Endothelial cell (in vitro differentiated cells): Measurements from ENCODE around the gene SPHK1.

DNA sequence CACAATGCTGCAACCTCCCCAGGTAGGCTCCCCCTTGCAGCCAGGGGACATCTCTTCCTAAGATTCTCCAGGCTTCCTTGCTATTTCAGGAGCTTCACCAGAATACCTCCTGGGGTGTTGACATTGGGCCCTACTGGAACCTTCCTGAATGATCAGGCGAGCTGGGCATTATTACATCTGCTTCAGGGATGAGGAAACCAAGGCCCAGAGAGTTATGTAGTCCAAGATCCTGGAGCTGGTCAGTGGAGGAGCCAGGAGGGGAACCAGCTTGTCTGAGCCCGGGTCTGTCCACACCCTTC is 9.8 kb downstream of the EVPL start:
- PRO-cap: no peak

- PRO-cap: no peak
These were observed 17.8 kb upstream of the EVPL start for GRCh38 chr17:76044953-76045354.

DNA sequence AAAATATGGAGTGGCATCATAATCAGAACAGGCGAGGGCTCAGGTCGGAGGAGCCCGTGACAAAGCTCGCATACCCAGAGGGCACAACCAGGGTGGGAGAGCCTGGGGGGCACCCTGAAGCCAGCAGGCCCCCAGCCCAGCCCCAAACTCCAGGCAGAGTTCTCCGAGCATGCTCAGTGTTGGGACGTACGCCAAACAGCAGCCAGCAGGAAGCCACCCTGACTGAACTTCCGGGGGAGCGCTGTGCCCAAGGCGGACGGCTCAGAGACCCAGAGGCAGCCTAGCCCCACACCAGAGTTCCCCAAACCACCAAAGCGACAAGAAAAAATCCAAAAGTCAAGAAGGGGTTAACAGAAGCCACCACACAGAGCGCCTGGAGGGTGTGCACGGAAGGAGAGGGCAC is 12.1 kb downstream of the EXOC7 start:
- PRO-cap: no peak

- PRO-cap: no peak
These were observed 2.8 kb downstream of the FOXJ1 start for GRCh38 chr17:76137777-76139071.

- PRO-cap: no peak
These were observed 41.1 kb upstream of the FOXJ1 start for GRCh38 chr17:76182021-76182601.

- PRO-cap: no peak
These were observed 7.7 kb upstream of the RNF157 start for GRCh38 chr17:76247893-76248446.

- PRO-cap: no peak
These were observed 2.2 kb upstream of the UBALD2 start for GRCh38 chr17:76262744-76263623.

DNA sequence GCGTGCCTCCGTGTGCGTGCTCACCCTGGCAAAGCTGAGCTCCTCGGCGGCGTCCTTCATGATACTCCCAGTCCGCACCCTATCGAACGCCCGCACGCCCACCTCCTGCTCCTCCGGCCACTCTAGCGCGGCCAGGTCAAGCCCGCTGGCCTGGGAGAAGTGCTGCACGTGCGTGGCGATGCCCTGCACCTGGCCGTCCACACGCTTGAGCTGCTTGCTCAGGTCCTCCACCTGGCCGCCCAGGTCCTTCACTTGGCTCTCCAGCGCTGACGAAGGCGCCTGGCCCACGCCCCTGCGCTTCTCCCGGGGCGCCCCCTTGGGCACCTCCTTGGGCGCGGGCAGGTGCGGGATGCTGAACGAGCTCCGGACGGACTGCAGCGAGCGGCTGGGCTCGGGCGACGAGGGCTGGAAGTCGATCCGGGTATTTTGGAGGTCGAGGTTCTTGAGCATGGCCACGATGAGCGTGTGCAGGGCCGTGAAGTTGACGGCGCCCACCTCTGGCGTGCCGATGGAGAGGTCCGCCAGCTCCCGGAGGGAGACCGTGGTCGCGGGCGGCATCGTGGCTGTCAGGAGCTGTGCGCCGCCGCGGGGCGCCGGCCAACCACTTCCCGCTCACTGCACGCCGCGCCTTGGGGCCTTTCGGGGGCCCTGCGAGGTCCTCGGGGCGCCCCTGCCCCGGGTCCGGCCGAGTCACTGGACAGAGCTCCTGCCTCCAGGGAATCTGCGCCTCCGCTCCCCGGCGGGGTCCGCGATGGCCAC is 456 bp downstream of the QRICH2 start:
- PRO-cap: no peak

DNA sequence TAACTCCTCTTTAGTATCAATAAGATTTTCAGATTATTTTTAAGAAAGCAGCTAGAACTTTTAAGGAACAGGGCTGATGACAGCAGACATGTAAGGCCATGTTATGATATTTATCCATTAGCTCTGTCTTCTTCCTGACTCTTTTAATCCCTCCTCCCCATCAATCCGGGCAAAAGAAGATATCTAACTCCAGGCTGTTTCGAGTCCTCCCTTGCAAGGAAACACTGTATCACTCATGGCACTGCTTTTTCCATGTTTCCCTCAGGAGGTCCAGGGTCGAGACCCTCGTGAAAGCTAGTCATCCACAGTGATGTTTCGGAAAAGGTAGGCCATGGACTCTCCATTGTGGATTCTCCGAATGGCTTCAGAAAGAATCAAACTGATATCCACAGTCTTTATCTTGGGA is 3.2 kb upstream of the QRICH2 start:
- PRO-cap: no peak

- PRO-cap: no peak
These were observed 8.1 kb upstream of the PRPSAP1 start for GRCh38 chr17:76361795-76362283.

DNA sequence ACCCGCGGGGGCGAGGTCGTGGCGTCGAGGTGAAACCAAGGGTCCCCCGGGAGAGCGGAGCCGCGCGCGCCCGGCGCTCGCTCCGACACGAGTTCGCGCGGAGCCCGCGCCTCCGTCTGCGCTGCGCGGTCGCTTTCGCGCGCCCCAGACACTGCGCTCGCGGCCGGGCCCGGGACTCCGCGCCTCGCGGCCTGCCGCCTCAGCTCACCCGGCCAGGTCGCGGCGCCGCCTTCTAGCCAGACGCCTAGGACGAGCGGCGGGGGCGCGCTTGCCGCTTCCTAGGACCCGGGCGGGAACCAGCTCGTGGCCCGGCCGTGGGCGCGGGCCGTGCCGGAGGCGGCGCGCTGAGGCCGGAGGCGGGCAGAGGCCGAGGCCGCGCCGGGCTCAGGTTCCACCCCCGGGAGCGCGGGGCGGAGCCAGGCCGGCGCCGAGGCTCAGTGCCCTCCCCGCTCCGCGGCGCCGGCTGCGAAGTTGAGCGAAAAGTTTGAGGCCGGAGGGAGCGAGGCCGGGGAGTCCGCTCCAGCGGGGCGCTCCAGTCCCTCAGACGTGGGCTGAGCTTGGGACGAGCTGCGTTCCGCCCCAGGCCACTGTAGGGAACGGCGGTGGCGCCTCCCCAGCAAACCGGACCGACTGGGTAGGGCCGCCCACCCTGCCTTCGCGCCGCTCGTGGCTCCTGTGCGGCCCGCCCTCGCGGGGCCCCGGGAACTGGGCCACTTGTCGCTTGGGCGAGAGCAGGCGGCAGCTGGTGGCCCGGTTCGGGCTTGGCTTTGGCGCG is at the start of gene SPHK1:
Gene SPHK1 (plus strand): TSS at position 437 of the 775 bp plus-strand sequence.
- PRO-cap: bidirectional peak, plus-strand start at position 471 of the sequence, minus-strand start at position 329 of the sequence

DNA sequence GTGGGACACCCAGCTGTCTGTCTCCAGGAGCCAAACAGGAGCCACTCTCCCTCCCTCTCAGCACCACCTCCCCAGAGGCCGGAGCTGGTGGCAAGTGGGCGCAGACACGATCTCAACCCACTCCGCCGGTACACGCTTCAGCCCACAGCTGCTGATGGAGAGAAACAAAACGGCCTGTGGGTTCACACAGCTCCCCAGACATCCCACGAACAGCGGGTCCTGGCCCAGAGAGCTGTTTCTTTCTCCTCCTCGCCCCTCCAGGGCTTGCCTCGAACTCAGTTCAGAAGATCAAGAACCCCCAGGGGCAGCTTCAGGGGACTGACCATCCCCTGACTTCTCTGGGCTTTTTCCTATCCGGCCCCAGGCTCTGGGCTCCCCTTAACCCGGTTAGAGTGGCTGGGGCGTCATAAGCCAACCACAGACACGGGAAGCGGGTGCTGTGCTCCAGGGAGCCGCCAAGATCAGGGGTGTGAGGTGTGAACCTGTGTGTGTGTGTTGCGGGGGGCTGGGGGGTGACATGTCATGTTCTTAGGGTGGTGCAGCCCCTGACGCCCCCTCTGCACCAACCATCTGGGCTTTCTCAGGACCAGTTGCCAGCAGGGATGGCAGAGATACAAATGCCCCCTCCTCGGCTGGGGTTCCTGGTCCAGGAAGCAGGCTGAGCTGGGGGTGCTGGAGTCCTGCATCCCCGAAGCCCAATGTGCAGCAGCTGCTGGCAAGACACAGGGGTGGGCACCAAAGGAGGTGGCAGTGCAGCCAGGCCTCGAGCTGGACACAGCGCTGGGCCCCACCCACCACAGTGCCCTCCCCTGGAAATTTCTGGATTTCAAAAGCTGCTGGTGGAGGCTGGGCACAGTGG is 7.4 kb downstream of the RHBDF2 start:
- PRO-cap: no peak

DNA sequence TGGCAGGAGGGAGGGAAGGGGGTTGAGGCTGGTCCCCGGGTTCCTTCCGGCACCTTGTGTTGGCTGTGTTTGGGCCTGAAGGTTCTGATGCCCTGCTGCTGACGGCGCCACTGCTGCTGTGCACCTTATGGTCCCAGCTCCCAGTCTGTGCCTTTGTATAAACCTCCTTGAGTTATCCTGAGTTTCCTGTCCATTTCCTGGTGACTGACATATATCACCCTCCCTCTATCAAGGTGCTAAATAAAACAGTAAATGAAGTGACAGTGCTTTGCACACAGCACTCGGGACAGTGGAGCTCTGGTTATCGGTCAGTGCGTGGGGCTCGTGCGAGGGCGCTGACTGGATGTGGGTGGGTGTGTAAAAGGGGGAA is 17.4 kb downstream of the ST6GALNAC2 start:
- PRO-cap: no peak

GRCh38 chr17:76569470-76570486 is 15.9 kb downstream of the ST6GALNAC2 start:
- PRO-cap: no peak

GRCh38 chr17:76645521-76645886 is 1.9 kb upstream of the ST6GALNAC1 start:
- PRO-cap: no peak

DNA sequence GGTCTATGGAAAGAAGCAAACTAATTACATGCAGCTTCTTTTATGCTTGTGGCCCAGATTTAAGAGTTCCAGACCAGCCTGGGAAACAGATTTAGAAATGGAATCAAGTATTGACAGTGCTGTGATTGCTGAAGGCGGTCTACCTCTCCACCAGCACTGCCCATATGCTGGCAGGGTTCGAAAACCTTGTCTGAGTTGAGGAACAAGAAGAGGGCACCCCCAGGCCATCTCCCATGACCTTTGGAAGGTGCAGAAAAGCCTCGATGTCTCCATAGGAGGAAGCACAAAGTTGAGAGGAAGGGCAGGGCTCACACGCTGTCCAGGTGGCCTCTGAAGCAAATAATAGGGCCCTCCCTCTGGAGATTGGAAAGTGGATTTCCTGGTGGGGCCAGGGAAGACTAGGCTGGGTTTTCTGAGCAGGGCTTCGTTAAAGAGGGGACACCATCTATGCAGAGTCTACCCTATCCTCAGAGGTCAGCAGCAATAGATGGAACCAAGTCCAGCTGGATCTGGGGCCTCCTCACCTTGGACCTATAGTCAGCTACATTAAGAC is 14.5 kb upstream of the ST6GALNAC1 start:
- PRO-cap: no peak

GRCh38 chr17:76697267-76698222 is 13.2 kb downstream of the MXRA7 start:
- PRO-cap: no peak

DNA sequence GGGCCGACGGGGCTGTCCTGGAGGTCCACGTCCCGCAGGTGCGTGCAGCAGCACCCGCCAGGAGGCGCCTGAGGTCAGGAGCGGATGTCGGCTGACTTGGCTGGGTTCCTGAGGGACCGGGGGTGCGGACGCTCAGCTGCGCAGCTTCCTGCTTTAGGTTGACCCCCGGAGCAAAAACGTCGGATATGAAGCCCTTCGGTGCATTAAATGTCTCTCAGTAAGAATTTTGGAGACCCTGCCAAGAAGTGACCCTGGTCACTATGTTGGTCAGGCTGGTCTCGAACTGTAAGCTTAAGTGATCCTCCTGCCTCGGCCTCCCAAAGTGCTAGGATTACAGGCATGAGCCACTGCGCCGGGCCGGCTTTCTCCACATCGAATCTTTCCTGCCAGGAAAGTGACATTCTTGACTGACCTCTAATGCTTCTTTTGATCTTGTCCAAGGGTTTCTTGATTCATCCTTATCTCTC is 535 bp downstream of the METTL23 start:
- PRO-cap: bidirectional peak, plus-strand start at position 156 of the sequence, minus-strand start at position 70 of the sequence; unidirectional peak, minus-strand start at position 396 of the sequence

GRCh38 chr17:76731433-76732114 is 4.9 kb downstream of the METTL23 start:
- PRO-cap: no peak

- PRO-cap: no peak
These were observed 4.1 kb downstream of the SRSF2 start for GRCh38 chr17:76732689-76733785.